Placental epithelial cell (primary cell): ENCODE measurements around the gene GBP5.

DNA sequence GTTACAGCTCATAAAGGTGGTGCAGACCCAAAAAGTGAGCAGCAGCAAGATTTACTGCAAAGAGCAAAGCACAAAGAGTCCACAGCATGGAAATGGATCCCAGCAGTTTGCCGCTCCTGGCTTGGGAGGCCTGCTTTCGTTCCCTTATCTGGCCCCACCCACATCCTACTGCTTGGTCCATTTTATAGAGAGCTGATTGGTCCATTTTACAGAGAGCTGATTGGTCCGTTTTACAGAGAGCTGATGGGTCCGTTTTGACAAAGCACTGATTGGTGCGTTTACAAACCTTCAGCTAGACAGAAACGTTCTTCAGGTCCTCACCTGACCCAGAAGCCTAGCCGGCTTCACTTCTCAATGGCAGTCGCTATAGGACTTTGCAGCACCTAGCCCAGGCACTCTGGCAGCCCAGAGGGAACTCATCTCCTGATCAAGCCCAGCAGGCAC is 200.1 kb downstream of the LMO4 start:
- CAGE, long polyA plus RNA: no peak

GRCh38 chr1:88311901-88312481 is 372.1 kb upstream of the PKN2 start:
- CAGE, long polyA plus RNA: no peak

DNA sequence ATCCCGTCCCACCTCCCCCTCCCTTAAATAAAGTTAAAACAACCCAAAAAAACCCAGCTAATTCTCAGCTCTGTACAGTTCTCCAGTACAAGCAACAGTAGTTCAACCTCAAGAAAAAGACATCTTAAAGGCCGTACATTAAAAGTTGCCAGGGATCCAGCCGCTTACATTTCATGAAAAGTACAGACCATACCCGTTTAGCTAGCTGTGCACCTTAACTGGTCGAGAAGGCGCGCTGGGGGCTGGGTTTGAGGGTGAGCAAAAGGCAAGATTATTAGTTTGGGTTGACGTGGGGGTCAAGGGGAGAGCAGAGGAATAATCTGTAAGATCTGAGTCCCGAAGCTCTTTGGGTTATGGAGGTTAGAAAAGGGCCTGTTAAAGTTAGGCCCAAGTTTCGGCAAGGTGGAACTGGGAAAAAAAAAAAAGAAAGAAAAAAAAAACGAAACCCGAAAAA is 574 bp upstream of the PKN2 start:
- CAGE, long polyA plus RNA: no peak

DNA sequence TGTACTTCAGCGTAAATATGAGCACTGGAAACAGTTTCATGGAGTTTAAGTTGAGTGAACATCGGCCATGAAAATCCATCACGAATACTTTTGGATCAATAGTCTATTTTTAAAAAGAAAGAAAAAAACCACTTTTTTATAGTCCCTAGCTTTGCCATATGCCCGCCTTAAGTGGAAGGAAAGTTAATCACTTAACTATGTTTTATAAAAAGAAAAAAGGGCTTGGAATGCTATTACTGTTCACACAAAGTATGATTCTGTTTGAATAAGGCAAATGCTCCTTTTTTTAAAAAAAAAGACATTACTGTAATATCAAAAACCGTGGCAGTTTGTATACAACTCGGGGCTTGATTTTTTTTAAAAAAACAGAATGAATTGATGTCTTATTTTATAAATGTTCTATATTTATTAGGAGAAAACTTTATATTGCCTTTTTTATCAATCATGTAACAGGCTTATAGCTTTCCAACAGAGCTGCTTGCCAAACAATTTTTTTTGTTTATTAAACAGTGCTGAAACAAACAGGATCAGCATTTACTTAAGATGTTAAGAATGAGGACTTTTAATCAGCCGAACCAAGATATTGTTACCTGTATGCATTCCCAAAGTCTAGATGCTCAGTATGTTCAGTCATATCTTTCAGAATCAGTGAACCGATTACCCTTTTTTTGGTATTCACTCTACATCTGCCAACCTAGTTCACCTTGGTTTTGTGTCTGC is 57.6 kb downstream of the GTF2B start:
- CAGE, long polyA plus RNA: no peak

GRCh38 chr1:88890694-88891086 is 677 bp downstream of the GTF2B start:
- CAGE, long polyA plus RNA: no peak

- CAGE, long polyA plus RNA: no peak
Observed at GRCh38 chr1:89062676-89063218, 2.3 kb downstream of the GBP1 start.

GRCh38 chr1:89068167-89068695 is 3.2 kb upstream of the GBP1 start:
- CAGE, long polyA plus RNA: no peak

DNA sequence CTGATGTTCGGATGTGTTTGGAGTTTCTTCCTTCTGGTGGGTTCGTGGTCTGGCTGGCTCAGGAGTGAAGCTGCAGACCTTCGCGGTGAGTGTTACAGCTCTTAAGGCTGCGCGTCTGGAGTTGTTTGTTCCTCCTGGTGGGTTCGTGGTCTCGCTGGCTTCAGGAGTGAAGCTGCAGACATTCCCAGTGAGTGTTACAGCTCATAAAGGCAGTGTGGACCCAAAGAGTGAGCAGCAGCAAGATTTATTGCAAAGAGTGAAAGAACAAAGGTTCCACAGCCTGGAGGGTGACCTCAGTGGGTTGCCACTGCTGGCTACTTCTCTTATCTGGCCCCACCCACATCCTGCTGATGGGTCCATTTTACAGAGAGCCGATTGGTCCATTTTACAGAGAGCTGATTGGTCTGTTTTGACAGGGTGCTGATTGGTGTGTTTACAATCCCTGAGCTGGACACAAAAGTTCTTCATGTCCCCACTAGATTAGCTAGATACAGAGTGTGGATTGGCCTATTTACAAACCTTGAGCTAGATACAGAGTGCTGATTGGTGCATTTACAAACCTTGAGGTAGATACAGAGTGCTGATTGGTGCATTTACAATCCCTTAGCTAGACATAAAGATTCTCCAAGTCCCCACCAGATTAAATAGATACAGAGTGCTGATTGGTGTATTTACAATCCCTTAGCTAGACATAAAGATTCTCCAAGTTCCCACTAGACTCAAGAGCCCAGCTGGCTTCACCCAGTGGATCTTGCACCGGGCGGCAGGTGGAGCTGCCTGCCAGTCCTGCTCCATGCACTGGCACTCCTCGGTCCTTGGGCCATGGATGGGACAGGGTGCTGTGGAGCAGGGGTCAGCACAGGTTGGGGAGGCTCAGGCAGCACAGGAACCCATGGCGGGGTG is at the start of gene GBP5:
Gene GBP5 (minus strand): TSS at position 298 of the 903 bp plus-strand sequence.
- CAGE, long polyA plus RNA: no peak

- CAGE, long polyA plus RNA: no peak
Observed at GRCh38 chr1:89407139-89407900, 43.5 kb downstream of the GBP6 start.

DNA sequence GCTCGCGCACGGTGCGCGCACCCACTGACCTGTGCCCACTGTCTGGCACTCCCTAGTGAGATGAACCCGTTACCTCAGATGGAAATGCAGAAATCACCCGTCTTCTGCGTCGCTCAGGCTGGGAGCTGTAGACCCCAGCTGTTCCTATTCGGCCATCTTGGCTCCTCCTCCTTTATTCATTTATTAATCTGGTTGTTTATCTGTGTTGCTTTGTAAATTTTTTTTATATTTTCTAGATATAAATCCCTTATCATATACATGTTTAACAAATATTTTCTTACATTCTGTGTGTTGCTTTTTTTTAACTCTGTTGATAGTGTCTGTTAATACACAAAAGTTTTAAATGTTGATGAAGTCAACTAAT is 54.6 kb downstream of the GBP6 start:
- CAGE, long polyA plus RNA: no peak

- CAGE, long polyA plus RNA: no peak
Observed at GRCh38 chr1:89516036-89516547, 8.5 kb upstream of the LRRC8B start.

- CAGE, long polyA plus RNA: no peak
Observed at GRCh38 chr1:89545211-89546083, 20.8 kb downstream of the LRRC8B start.

DNA sequence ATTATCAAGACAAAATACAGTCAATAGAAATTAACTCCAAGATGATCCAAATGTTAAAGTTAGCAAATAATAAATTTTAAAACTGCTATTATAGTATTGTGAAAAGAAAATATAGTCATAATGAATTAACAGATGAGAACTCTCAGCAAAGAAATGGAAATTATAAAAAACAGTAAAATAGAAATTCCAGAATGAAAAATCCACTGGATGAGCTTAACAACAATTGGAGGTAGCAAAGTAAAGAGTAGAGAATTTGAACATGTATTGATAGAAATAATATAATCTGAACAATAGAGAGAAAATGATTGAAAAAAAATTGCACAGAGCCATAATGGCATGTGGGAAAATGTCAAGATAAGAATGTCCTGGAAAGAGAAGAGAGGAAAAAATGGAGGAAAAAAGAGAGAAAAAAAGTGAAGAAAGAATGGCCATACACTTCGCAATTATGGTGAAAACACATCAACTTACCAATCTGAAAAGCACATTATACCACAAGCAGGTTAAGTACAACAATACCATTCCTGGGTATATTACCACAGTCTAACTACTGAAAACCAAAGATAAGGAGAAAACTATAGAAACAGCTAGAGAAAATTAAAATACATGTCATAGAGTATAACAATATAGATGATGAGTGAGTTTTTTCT is 12.2 kb downstream of the LRRC8C start:
- CAGE, long polyA plus RNA: no peak

DNA sequence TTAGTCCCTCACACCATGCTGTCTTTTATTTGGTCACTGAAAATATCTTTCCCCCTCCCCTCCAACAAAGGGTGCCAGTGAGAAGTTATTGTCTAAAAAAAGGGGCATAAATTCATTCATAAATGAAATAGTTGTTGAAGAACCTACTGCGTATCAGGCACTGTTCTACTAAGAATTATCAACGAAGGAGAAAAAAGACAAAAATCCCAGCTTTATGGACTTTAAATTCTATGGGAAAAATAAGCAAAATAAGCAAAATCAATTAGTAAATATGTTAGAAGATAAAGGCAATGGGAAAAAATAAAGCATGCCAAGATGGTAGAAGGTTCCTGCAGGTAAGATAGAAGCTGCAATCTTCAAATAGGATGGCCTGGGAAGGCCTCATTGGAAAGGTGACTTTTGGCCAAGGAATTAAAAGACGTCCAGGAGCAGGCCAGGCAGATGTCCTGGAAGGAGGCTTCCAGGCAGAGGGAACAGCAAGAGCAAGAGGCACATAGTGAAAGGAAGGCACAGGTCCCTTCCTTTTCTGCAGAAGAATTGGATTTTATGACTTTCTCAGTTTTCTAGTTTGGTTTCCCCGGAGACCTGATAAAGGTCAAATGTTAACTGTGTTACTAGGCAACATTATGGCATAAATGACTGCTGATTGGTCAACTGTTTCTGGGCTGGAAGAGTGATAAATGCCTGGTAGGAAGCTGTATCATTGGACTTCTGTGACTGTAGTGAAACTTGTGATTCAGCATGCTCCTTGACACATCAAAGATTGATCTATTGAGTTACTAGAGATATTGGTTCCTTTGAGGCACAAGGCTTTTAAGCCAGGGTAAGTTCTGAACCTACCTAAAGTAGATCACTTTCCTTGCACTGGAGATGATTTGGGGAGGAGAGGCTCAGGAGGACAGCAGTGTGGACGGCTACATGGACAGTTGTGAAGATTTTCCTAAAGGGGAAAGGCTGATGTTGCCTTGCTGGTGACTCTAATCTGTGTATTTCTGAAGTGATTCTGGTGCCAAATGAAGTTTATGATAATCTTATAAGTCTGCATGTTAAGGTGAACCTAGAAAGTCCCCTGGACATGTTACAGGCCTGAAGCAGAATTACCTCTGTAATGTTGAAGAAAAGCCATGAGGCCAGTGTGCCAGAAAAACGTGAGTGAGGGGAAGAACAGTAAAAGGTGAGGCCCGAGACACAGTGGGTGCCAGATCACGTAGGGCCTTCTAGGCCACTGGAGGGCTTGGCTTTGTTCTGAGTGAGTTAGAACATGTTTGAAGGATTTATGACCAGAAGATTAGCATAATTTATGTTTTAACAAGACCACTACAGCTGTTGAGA is 55.7 kb downstream of the LRRC8C start:
- CAGE, long polyA plus RNA: no peak

GRCh38 chr1:89699361-89699944 is 66.5 kb downstream of the LRRC8C start:
- CAGE, long polyA plus RNA: no peak

- CAGE, long polyA plus RNA: no peak
Observed at GRCh38 chr1:89724556-89725221, 91.8 kb downstream of the LRRC8C start.

- CAGE, long polyA plus RNA: no peak
Observed at GRCh38 chr1:89760516-89760962, 60.3 kb upstream of the LRRC8D start.

- CAGE, long polyA plus RNA: no peak
Observed at GRCh38 chr1:89822491-89822570, 1.5 kb downstream of the LRRC8D start.

DNA sequence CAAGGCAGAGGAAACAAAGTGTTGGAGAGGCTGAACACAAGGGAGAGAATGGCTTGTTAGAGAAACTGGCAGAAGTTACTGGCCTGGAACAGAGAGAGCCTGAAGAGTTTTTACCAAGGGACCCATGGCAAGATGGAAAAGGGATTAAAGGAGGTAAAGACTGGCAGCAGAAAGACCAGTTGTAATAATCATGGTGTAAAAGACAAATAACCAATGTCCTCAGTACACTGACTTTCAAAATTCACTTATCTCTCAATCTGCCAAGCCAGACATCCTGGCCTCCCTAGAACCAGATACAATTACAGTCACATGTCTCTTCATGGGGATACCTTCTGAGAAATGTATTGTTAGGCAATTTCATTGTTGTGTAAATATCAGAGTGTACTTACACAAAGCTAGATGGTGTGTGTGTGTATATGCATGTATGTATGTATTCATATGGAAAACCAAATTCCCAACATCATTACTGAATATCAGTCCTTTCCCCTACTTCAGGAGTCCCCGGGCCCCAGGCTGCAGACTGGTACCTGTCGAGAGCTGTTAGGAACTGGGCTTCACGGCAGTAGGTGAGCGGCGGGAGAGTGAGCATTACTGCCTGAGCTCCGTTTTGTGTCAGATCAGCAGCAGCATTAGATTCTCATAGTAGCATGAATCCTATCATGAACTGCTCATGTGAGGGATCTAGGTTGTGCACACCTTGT is 65.4 kb upstream of the ZNF326 start:
- CAGE, long polyA plus RNA: no peak

DNA sequence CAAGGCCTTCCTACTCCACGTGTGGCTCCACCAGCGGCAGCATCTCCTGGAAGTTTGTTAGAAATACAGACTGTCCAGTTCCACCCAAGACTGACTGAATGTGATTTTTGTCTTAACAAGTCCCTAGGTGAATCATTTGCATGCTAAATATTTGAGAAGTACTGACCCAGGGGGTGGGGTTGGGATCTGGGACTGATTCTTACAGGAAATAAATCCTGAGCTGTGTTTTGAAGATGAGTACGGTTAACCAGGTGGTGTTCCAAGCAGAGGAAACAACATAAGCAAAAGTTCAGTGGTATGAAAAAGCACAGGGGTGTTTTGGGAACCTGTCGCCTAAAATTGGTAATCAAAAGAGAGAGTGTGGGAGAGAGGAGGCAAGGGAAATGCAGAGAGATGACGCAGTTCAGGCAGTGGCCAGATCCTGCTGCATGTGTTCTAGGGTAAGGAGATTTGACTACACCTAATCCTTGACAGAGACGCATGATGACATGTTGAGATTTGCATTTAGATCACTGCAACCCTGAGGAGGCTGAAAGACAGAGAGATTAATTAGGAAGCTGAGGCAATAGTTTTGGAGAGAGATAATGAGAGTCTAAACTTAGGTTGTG is 3.8 kb upstream of the ZNF326 start:
- CAGE, long polyA plus RNA: no peak